GM12878 (cell line): ENCODE data around the gene ITGAE.

DNA sequence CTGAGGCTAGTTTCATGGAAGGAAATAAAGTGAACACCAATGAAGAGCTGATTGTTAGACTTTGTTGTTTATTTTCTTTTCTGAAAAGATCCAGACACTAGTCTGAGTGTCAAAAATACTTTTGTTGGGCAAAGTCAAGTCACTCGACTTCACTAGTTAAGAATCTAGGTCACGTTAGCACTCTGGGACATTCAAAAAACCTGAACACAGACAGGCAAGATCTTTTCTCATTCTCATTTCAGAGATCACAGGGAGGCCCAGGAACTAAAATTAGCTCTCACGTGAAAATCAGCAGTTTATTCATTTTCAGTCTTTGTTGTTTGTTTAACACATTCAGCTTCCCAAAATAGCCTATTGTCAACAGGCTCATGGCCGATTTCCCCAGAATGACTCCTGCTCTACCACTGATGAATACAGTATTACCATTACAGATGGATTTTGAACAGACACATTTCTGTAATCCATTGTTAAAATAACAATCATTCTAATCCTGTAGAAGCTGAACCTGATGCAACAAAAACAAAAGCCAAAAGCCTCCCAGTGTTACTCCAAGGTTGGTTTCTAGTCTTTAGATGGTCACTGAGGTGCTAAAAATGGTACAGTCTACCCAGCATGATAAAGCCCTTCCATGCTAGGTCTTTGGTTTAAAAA, 20.6 kb downstream of the METTL16 start:
- RAMPAGE, long total RNA: no peak
- RRBS, 2 experiments: no CpG with 5 or more reads among the region's 4 CpGs
CAGE:
- cytosol, long polyA minus RNA: no peak
- cytosol, long polyA plus RNA: no peak
- long polyA plus RNA: no peak
- nucleolus, long total RNA: no peak
- nucleus, long polyA plus RNA: no peak
- nucleus, long total RNA: no peak

DNA sequence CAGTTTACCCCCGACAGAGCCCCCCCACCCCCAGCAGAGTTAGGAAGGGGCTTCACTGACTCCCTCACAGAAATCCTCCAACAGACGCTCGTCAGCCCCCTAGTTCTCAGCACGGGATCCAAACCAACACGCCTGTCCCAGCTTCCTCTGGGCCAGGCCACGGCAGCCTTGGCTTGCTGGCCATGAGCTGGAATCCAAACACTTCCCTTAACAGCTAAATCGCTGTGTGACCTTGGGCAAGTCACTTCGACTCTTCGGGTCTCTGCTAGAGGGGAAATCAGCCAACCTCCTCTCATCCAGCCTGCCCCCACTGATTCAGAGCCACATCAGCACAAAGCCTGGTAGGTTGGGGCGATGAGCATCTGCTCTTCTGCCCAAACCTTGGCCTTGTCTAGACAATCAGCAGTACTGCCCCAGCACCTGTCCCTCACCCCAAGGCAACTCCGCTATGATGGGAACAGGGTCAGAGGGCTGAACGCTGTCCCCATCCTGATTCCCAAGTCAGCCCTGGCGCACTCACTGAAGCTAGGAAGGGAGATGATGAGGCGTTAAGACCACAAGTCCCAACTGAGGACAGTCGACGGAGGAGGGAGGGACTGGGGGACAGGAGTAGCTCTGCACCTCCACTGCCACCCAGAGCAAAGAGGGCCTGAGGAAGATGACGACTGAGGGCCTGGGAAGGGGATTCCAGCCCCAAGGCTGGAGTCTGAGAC, 1.5 kb downstream of the CLUH start:
- RAMPAGE, long total RNA: no peak
- RRBS, 2 experiments: no CpG with 5 or more reads among the region's 17 CpGs
CAGE:
- cytosol, long polyA minus RNA: no peak
- cytosol, long polyA plus RNA: no peak
- long polyA plus RNA: no peak
- nucleolus, long total RNA: no peak
- nucleus, long polyA plus RNA: no peak
- nucleus, long total RNA: no peak

- RAMPAGE, long total RNA: no peak
- RRBS, 2 experiments: no CpG with 5 or more reads among the region's 8 CpGs
CAGE:
- cytosol, long polyA minus RNA: no peak
- cytosol, long polyA plus RNA: no peak
- long polyA plus RNA: no peak
- nucleolus, long total RNA: no peak
- nucleus, long polyA plus RNA: no peak
- nucleus, long total RNA: no peak
These were observed 1.2 kb upstream of the CLUH start for GRCh38 chr17:2712875-2713134.

DNA sequence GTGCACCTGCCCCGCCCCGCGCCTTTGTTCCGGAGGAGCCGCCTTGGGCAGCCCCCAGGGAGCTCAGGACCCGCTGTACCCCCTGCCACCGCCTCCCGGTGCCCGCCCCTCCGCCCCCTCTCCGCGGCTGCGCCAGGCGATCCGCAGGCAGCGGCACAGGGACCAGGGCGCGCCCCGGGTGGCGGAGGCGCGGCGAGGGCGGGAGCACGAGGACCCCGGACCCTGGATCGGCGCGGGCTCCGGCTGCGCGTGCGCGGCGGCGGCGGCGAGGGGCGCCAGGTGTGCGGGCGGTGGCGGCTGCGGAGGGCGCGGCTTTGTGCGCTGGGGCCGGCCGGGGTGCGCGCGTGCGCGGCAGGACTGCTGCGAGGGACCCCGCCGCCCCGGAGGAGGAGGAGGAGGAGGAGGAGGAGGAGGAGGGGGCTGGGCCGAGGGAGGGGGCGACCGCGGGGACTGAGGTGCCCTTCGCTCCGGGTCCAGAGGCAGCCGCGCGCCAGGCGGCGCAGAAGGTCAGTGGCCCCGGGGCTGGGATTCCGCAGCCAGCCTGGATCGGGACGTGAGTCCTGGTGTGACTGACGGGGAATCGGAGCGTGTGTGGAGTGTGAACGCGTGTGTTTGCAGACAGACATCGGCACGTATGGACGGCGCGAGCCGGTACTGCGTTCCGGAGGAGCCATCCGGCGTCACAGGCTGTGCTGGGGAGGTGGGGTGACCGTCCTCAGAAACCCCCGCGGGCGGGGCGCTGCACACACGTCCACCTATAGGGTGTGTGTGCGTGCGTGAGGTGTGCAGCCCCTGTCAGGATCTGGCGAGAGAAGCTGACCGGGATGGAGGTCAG, 19.6 kb upstream of the RAP1GAP2 start:
- RAMPAGE, long total RNA: no peak
- RRBS, 2 experiments: 2 to 19% methylated on average over 46 to 56 of the region's 97 CpGs
CAGE:
- cytosol, long polyA minus RNA: no peak
- cytosol, long polyA plus RNA: no peak
- long polyA plus RNA: no peak
- nucleolus, long total RNA: no peak
- nucleus, long polyA plus RNA: no peak
- nucleus, long total RNA: no peak

DNA sequence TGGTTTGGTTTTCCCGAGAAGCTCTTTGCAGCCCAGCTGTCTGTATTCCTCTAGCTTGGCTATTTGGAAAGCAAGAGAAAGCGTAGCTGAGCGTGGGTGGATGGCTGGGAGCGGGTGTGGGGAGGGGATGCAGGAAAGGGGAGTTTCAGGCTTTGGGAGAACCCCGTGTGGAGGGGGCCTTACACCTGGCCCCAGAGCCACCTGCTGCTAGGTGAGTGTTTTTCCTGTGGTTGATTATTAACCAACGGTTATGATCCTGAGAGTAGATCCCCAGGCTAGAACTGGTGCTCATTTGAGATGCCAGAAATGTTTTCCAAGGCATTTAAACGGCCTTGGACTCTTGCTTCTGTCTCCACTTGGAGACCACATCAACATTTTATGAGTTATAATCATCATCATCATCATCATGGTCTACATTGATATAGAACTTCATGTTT, 103.8 kb downstream of the RAP1GAP2 start:
- RAMPAGE, long total RNA: no peak
- RRBS, 2 experiments: no CpG with 5 or more reads among the region's 7 CpGs
CAGE:
- cytosol, long polyA minus RNA: no peak
- cytosol, long polyA plus RNA: no peak
- long polyA plus RNA: no peak
- nucleolus, long total RNA: no peak
- nucleus, long polyA plus RNA: no peak
- nucleus, long total RNA: no peak

DNA sequence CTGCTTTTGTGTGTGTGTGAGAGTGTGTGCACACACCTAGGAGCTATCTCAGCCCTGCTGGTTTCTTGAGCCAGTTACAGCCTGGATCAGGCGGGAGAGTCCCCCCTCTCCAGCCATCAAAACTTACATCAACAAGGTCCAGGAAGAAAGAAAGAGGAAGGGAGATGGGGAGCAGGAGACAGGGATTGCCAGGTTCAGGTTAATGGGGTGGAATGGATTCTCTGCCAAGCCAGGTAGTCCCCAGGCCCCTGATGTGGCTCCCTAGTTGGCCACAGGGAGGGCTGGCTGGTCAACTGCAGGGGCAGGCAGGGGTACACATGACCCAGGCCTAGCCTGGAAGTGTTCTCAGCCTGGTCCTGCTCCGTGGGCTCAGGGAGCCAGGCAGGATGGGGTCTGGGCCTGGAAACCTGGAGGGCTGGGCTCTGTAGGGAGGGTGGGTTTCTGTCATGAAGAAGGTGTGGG, 107.3 kb downstream of the RAP1GAP2 start:
- RAMPAGE, long total RNA: no peak
- RRBS, 2 experiments: no CpG with 5 or more reads among the region's 2 CpGs
CAGE:
- cytosol, long polyA minus RNA: no peak
- cytosol, long polyA plus RNA: no peak
- long polyA plus RNA: no peak
- nucleolus, long total RNA: no peak
- nucleus, long polyA plus RNA: no peak
- nucleus, long total RNA: no peak

- RAMPAGE, long total RNA: no peak
- RRBS, 2 experiments: no CpG with 5 or more reads among the region's 24 CpGs
CAGE:
- cytosol, long polyA minus RNA: no peak
- cytosol, long polyA plus RNA: no peak
- long polyA plus RNA: no peak
- nucleolus, long total RNA: no peak
- nucleus, long polyA plus RNA: no peak
- nucleus, long total RNA: no peak
These were observed 29.4 kb downstream of the OR1D5 start for GRCh38 chr17:3033772-3034545.

DNA sequence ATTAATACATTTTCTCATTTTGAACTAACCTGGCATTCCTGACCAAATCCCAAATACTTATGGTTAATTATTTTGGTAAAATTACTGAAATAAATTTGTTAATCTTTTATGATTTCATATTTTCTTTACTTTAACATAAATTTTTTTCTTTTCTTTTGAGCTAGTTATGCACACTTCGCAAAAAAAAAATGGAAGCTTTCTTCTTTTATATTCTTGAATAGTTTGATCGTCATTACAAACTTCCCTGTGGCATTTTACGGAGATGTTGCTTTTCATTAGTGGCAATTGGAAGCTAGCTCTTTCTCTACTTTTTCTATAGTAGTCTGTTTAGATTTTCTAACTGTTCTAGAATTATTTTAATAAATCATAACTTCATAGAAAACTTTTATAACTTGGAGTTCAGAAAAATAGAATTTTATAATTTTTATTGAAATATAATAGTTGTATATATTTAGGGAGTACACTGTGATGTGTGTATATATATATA, 17.3 kb downstream of the OR1E2 start:
- RAMPAGE, long total RNA: no peak
- RRBS, 2 experiments: no CpG with 5 or more reads among the region's 3 CpGs
CAGE:
- cytosol, long polyA minus RNA: no peak
- cytosol, long polyA plus RNA: no peak
- long polyA plus RNA: no peak
- nucleolus, long total RNA: no peak
- nucleus, long polyA plus RNA: no peak
- nucleus, long total RNA: no peak

GRCh38 chr17:3475251-3475761, 491 bp upstream of the ASPA start:
- RAMPAGE, long total RNA: no peak
- RRBS, 2 experiments: no CpG with 5 or more reads among the region's 6 CpGs
CAGE:
- cytosol, long polyA minus RNA: no peak
- cytosol, long polyA plus RNA: no peak
- long polyA plus RNA: no peak
- nucleolus, long total RNA: no peak
- nucleus, long polyA plus RNA: no peak
- nucleus, long total RNA: no peak

GRCh38 chr17:3695117-3695676, 758 bp downstream of the P2RX5 start:
- RAMPAGE, long total RNA: no peak
- RRBS, 2 experiments: 0% methylated on average over 2 of the region's 18 CpGs; no CpG with 5 or more reads in 1 of the 2 experiments
CAGE:
- cytosol, long polyA minus RNA: no peak
- cytosol, long polyA plus RNA: no peak
- long polyA plus RNA: no peak
- nucleolus, long total RNA: no peak
- nucleus, long polyA plus RNA: no peak
- nucleus, long total RNA: no peak

GRCh38 chr17:3800950-3801414, at the start of gene ITGAE:
Gene ITGAE, minus strand, starts transcription at chr17:3801188.
- RAMPAGE, long total RNA: no peak
- RRBS, 2 experiments: no CpG with 5 or more reads among the region's 13 CpGs
CAGE:
- cytosol, long polyA minus RNA: no peak
- cytosol, long polyA plus RNA: no peak
- long polyA plus RNA: no peak
- nucleolus, long total RNA: no peak
- nucleus, long polyA plus RNA: no peak
- nucleus, long total RNA: no peak

DNA sequence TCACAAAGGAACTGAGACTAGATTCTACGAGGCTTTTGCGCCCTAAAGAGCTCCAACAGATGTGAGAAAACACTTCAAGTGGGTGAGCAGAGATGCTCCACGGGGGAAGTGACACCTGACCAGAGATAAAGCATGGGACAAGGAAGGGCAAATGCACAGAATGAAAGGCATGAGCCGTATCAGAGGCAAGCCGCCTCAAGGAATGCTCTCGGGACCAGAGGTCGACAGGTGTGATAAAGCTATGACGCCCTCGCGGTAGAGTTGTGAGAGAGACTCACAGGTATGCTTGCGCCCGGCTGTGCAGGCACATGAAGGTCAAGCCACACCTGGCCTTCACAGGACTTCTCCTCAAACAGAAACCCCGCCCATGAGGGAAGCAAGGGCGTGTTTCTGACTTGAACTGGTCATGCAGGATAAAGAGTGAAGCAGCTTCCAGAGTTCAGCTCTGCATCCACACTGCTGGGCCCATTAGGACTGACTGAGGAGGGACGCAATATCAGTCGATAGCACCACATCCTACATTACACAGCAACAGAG, 7.9 kb downstream of the NCBP3 start:
- RAMPAGE, long total RNA: no peak
- RRBS, 2 experiments: no CpG with 5 or more reads among the region's 16 CpGs
CAGE:
- cytosol, long polyA minus RNA: no peak
- cytosol, long polyA plus RNA: no peak
- long polyA plus RNA: no peak
- nucleolus, long total RNA: no peak
- nucleus, long polyA plus RNA: no peak
- nucleus, long total RNA: no peak

- RAMPAGE, long total RNA: no peak
- RRBS, 2 experiments: no CpG with 5 or more reads among the region's 7 CpGs
CAGE:
- cytosol, long polyA minus RNA: no peak
- cytosol, long polyA plus RNA: no peak
- long polyA plus RNA: no peak
- nucleolus, long total RNA: no peak
- nucleus, long polyA plus RNA: no peak
- nucleus, long total RNA: no peak
These were observed 1.1 kb upstream of the CAMKK1 start for GRCh38 chr17:3893937-3894436.

- RAMPAGE, long total RNA: no peak
- RRBS, 2 experiments: no CpG with 5 or more reads among the region's 12 CpGs
CAGE:
- cytosol, long polyA minus RNA: no peak
- cytosol, long polyA plus RNA: no peak
- long polyA plus RNA: no peak
- nucleolus, long total RNA: no peak
- nucleus, long polyA plus RNA: no peak
- nucleus, long total RNA: no peak
These were observed 3.5 kb upstream of the CAMKK1 start for GRCh38 chr17:3896312-3896828.

GRCh38 chr17:3900334-3900941, 7.6 kb upstream of the CAMKK1 start:
- RAMPAGE, long total RNA: no peak
- RRBS, 2 experiments: no CpG with 5 or more reads among the region's 10 CpGs
CAGE:
- cytosol, long polyA minus RNA: no peak
- cytosol, long polyA plus RNA: no peak
- long polyA plus RNA: no peak
- nucleolus, long total RNA: no peak
- nucleus, long polyA plus RNA: no peak
- nucleus, long total RNA: no peak

- RAMPAGE, long total RNA: no peak
- RRBS, 2 experiments: no CpG with 5 or more reads among the region's 8 CpGs
CAGE:
- cytosol, long polyA minus RNA: no peak
- cytosol, long polyA plus RNA: no peak
- long polyA plus RNA: no peak
- nucleolus, long total RNA: no peak
- nucleus, long polyA plus RNA: no peak
- nucleus, long total RNA: no peak
These were observed 4.4 kb downstream of the P2RX1 start for GRCh38 chr17:3911885-3912325.

DNA sequence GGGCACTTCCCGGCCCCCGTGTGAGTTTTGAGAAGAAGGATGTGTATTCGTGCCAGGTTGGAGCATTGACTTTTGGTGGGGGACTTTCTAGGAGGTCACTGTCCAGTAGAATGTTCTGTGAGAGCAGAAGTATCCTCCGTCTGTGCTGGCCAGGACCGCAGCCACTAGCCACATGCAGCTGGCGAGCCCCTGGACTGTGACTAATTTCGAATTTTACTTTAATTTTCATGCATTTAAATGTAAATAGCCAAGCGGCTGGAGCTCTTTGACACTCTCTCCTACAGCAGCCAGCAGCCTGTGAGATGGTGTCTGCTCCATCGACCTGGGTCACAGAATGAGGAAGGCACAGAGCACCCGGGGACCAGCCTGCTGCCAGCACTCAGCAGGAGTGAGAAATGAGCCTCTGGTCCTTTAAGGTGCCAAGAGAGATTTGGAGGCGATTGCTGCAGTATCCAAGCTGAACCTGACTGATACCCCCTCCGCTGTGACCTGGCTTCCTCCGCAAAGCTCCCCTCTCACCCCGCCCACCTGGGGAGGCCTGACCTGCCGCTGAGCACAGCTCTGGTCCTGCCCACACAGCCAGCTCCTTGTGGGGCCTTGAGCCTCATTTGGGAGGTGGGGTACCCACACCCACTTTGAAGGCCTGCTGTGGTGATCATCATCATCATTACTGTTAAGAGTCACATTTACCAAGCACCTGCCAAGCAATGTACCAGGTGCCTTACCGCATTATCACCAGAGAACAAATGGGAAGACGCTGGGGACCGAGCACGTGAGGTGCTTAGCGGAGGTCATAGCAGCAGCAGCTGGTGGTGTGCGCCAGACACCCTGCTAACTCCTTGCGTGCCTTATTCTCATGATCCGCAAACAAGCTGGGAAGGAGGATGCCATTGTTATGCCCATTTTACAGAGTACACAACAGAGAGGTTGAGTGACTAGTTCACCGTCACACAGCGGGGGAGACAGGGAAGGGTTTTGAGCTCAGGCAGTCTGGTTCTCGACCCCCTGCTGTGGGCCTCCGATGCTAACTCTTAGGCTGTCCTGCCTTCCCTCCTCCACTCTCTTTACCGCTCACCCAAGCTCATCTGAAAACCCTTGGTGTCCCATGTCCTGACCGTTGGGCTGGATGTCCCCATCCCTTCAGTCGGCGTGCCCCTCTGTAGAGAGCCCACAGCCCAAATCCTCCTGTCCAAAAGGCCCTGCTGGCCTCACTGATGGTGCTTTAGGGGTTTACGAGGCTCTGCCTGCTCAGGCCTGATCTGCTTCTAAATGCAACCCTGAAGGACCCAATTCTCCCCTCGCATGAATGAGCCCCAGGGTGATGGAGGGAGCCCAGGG, 7.4 kb downstream of the ATP2A3 start:
- RAMPAGE, long total RNA: no peak
- RRBS, 2 experiments: no CpG with 5 or more reads among the region's 33 CpGs
CAGE:
- cytosol, long polyA minus RNA: no peak
- cytosol, long polyA plus RNA: no peak
- long polyA plus RNA: no peak
- nucleolus, long total RNA: no peak
- nucleus, long polyA plus RNA: no peak
- nucleus, long total RNA: no peak

- RAMPAGE, long total RNA: no peak
- RRBS, 2 experiments: no CpG with 5 or more reads among the region's 13 CpGs
CAGE:
- cytosol, long polyA minus RNA: no peak
- cytosol, long polyA plus RNA: no peak
- long polyA plus RNA: no peak
- nucleolus, long total RNA: no peak
- nucleus, long polyA plus RNA: no peak
- nucleus, long total RNA: no peak
These were observed 4.2 kb downstream of the ATP2A3 start for GRCh38 chr17:3960010-3960458.

GRCh38 chr17:4019491-4020091, 55.4 kb upstream of the ATP2A3 start:
- RAMPAGE, long total RNA: no peak
- RRBS, 2 experiments: no CpG with 5 or more reads among the region's 19 CpGs
CAGE:
- cytosol, long polyA minus RNA: no peak
- cytosol, long polyA plus RNA: no peak
- long polyA plus RNA: no peak
- nucleolus, long total RNA: no peak
- nucleus, long polyA plus RNA: no peak
- nucleus, long total RNA: no peak

- RAMPAGE, long total RNA: no peak
- RRBS, 2 experiments: no CpG with 5 or more reads among the region's 21 CpGs
CAGE:
- cytosol, long polyA minus RNA: no peak
- cytosol, long polyA plus RNA: no peak
- long polyA plus RNA: no peak
- nucleolus, long total RNA: no peak
- nucleus, long polyA plus RNA: no peak
- nucleus, long total RNA: no peak
These were observed 69.6 kb upstream of the ATP2A3 start for GRCh38 chr17:4033469-4034618.